SUDHL5 (cell line): ENCODE measurements around a stretch of chr13.

GRCh38 chr13:97340270-97340904 lies 93.6 kb upstream of the RAP2A start:
- PRO-cap, result no peak

DNA sequence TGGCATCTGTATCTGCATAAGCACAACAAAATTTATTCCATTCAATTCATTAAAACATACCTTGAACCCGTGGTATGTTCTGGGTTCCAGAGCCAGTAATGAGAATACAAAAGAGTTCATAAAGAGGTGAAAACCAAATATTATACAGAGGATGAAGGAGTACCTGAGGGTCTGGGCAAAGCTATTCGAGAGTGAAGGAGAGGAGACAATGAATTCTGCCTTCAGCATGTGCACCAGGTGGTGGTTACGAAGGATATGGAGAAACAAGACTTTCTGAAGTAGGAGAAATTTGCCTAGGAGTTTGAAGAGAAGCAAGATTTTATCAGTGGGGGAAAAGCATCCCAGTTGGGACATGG lies 73.0 kb upstream of the RAP2A start:
- PRO-cap, result no peak

- PRO-cap, result no peak
These were observed 41.3 kb upstream of the RAP2A start for GRCh38 chr13:97392176-97393501.

- PRO-cap, result bidirectional peak, plus-strand start at chr13:97433270, minus-strand start at chr13:97432926; bidirectional peak, plus-strand start at chr13:97433799, minus-strand start at chr13:97433800; bidirectional peak, plus-strand start at chr13:97434230, minus-strand start at chr13:97433919
These were observed 619 bp upstream of the RAP2A start for GRCh38 chr13:97433075-97434025.

DNA sequence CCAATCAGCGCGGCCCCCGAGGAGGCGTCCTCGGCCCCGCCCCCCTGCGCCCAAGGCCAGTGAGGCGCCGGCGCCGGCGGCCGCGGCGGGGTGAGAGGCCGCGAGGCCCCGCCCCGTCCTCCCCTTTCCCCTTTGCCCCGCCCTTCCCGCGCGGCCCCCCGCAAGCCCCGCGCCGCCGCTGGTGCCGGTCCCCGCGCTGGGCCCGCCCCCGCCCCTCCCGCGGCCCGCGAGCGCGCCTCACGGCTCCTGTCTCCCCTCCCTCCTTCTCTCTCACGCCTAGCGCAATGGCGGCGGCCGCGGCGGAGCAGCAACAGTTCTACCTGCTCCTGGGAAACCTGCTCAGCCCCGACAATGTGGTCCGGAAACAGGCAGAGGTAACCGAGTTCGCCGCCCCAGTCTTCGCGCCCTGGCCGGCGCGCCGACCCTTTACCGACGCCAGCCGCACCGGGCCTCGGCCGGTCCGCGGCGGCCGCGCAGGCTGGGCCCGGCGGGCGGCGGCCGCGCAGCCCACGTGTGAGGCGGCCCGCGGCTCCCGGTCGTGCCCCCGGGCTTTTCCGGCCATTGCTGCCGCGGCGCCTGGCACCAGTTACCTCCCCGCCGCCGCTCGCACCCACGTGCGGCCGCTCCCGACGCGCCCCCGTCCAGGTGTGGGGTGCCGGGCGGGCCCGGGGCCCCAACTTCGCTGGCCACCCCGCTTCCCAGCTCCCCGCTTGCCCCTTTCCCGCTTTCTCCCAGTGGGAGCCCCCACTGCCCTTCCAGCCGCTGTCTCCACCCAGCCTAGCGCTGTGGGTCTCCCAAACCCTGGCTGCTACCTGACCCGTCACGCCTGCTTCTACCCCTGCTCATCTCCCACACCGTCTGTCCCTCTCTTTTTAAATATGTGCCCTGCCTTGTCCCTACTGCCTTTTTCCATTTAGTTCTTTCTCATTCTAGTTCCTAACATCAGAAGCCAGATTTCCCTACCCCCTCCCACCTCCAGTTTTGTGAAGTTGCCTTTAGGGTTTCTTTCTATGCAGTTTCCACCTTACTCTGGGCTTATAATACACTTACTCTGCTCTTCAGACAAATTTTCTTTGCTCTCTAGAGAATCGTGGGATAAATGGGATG lies 23.3 kb downstream of the IPO5 start:
- PRO-cap, result bidirectional peak, plus-strand start at position 59 of the sequence, minus-strand start outside the sequence; bidirectional peak, plus-strand start at position 313 of the sequence, minus-strand start at position 286 of the sequence

DNA sequence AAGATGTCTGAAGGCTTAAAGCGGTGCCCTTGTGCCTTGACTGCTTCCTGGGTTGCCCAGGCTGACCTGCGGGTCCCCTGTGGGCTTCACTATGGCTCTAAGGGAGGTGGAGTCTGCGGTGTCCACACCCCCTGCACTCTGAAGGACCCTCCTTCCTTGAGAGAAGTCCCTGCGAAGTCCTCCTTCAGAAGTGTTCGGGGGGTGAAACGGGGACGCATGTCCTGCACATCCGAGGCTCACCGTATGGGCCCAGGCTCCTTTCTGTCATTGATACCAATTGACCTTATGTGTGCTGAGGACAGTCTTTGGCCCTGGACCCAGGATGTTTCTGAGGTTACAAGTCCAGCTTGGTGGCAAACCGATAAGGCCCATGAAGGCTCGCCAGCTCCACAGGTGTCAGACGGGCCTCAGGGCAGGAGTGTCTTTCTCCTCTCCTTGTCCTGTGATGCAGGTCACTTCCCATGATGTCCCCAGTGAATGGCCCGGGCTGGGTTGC lies 11.6 kb upstream of the RNF113B start:
- PRO-cap, result no peak

DNA sequence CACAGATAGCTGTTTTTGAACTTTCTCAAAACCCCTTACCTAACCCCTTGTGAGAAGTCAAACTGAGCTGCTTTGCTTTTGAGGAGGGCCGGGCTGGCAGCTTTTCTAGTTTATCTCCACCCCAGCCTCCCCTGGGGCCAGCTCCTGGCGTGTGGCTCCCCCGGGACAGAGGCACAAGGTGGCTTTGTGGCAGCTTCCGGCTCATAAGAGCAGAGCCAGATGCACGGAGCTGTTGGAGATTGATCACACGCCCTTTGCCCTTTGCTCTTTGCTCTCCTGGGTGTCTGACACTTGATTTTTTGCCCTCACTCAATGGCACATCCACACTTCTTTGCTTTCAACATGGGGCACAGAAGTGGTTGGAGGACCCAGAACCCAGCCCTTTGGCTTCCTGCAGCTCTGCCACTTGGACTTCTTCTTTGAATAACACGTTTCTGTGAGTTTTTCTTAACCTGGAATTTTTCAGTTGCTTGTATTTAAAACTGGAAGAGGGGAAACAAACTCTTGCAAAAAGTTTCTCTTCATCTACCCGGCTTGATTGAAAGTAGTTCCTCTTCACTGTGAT lies 25.0 kb upstream of the RNF113B start:
- PRO-cap, result no peak

GRCh38 chr13:98267102-98267626 lies 90.1 kb upstream of the RNF113B start:
- PRO-cap, result no peak

DNA sequence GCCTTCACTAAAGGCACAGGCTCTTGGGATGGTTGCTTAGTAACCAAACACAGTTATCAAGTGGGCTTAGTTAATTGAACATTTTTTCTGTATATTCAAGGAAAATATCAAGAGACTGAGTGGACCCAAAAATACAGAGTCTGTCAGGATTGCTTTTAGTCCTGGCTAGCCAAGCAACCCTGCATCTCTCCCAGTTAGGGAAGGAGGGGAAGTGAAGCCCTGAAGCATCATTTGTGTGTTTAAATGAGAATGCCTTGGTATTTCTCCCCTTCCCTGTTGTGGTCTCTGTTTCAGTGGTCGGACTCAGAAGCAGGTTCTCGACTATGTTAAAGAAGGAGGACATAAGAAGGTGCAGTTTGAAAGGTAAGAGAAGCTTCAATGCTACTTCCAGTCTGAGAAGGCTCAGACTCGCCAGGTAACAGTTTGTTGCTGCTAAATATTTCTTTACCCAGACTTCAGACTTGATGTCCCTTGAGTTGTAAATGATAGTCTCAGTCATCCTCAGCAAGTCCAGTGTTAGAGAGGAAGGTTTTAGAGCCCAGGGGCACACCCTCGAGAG lies 186.3 kb downstream of the STK24 start:
- PRO-cap, result no peak

DNA sequence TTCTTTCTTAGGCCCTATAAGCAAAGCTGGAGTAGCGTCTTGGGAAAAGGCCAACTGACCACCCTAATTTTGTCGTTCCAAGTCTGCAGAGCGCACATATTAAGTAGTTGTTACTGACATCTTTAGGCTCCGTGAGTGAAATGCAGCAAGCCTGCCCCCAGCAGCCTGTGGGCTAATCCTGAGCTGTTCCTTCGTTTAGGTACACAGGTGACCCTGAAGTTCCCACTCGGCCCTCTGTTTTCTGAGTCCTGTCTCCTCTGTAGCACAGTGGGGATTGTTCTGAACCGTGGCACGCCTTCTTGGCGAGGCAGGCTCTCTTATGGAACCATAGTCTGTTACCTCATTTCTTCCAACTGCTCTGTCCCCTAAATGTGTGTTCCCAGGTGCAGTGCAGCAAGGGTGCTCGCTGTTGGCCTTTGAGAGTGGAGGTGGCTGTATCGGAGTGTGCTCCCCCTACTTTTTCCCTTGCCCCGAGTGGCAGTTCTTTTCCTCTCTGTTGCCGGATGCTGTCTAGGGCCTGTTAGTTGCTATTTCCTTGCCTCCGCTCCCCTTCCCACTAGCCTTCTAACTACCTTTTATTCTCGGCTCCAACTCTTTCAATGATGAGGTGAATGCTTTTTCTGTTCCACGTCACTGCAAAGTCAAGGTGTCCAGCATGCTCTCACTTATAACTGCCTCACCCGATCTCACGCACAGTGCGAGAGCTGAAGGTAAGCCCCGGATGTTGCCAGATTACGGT lies 170.3 kb downstream of the STK24 start:
- PRO-cap, result no peak

DNA sequence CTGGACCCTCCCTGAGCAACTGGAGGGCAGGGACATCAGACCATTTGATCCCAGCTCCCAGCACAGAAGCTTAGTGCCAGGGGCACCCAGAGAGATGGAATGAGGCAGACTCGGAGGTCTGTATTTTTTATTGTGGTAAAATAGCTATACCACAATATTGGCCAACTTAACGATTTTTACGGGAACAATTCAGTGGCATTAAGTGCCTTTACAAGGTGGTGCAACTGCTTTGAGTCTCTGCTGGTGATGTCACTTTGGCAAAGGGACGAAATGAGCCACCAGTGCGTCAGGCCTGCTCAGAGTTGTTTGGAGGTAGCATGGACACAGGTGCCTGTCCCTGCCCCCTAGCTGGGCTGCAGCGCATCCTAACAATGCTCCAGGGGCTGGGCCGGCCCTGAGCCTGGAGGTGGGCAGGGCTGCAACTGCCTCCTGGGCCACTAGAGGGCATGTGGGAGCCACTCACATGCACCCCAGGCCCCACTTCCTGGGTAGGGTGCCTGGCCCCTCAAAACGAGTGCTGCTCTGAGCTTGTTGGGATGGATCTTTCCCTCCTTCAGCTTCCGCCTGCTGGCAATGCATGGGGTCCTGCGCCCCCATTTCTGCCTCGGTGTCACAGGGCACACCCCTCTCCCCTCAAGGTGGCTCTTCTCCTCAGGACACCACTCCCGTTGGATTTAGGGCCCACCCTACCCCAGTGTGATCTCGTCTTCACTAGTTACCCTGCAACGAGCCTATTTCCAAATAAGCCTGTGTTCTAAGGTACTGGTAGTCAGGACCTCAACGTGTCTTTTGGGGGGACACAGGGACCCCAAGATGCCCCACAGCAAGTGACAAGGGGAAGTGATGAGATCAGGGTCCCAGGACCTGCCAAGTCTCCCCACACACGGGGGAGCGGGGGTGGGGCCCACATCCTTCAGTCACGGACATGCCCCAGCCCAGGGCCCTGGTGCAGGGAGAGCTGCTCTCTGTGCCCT lies 131.5 kb downstream of the STK24 start:
- PRO-cap, result unidirectional peak, plus-strand start at position 500 of the sequence

DNA sequence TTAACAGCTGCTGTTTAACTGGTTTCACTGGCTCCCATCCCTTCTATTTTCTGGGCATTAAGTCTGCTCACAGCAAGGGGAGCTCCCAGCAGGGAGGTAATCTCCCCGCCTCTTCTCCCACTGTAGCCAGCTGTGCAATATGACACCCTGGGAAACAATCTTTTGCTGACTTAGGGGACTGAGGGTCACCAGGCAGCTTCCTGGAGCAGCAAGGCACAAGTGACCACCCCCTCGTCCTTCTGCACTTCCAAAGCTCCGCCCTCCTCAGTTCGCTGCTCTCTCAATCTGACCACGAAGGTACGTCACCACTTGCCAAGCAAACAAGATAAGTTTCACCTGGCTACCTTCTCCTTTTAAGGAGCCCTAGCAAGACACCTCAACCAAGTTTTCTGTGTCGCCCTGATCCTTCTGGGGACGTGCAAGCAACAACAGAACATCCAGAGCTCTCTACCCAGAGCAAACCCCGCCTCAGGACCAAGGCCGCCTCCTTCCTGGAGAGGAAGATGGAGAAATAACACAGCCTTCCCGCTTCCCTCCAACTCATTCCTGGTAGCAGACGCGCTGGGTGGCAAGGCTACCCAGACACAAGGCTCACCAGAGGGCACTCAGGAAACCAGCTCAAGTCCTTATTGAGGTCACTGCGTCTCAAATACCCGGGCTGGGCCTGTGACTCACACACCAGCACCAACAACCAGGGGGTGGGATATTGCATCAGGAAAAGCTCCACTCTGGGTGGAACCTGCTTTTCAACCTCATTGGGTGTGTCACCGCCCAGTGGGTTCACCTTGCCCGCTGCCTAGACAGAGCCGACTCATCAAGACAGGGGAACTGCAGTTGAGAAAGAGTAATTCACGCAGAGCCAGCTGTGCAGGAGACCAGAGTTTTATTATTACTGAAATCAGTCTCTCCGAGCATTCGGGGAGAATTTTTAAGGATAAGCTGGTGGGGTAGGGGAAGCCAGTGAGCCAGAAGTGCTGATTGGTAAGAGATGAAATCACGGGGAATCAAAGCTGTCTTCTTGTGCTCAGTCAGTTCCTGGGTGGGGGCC lies 92.2 kb downstream of the STK24 start:
- PRO-cap, result no peak

- PRO-cap, result no peak
These were observed 86.4 kb downstream of the STK24 start for GRCh38 chr13:98490408-98490932.

DNA sequence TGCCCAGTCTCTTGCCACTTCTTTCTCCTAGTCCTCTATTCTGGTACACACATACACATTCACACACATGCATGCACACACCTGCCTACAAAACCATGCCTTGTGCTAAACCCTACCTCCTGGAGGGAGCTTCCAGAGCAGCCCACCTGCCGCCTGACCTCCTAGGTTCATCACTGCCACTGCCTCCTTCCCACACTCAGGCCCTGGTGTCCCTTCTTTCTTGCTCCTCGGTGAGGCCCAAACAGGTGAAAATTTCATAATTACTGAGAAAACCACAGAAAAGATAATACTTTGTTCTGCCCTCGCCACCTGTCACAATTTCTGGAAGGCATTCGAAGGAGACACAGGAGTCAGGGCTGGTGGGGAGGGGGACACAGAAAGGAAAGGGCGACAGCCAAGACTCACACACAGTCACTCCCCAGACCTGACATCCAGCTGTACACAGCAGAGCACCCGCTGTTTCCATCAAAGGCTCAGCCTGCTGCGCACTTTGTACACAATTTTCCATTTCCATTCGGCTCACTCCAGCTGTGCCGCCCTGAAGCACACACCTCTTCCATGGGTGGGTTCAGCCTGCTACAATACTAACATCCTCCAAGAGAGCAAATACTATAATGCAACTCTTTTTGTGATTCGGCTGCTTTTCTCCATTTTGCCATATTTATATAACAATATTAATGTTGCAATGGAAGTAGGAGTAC lies 38.1 kb downstream of the STK24 start:
- PRO-cap, result no peak

DNA sequence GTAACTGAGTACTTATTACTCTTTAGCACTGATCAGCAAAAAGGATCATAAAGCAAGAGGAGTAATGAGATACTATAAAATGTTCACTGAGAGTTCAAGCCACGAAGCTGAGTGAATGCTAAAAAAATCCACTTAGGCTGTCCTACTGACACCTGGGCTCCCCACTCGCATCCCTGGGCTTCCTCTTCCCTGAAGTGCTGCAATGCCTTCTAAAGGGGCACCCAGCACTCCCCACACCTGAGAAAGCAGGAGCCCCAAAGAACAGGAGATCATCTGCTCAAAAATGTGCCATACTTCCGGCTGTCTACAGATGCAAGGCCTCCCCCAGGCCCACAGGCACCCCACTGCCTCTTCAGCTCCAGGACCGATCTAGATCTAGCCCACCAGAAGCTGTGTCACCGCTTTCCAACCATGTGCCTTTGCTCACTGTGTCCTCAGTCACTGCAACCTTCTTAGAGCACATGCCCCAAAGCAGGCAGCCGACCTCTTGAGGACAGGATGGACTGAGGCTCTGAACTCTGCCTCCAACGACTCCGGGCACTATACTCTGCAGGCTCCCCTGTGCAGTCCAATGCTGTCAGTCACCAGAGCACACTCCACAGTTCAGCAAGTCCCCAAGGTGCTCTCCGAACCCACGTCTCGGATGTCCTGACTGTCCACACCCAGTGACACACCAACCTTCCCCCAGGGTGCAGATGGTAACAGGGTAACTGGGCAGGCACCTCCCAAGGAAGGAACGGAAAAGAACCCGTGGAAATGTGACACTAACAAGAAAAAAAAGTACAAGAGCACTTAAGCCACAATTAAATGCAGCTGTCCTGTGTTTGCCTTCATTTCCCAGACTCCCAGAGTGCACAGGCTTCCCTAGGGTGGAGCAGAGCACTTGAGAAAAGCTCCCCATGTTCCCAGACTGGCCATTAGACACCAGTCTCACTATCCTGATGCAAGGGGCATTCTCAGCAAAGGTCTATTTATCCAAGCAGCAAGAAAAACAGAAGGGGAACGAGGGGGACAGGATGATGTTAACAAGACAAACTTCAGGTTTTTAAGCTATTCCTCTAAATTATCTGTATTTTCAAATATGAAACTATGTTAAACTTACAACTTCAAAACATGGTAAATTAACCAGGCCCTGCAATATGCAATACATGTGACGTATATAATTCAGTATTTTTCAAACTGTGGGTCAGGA lies 4.8 kb downstream of the STK24 start:
- PRO-cap, result no peak

DNA sequence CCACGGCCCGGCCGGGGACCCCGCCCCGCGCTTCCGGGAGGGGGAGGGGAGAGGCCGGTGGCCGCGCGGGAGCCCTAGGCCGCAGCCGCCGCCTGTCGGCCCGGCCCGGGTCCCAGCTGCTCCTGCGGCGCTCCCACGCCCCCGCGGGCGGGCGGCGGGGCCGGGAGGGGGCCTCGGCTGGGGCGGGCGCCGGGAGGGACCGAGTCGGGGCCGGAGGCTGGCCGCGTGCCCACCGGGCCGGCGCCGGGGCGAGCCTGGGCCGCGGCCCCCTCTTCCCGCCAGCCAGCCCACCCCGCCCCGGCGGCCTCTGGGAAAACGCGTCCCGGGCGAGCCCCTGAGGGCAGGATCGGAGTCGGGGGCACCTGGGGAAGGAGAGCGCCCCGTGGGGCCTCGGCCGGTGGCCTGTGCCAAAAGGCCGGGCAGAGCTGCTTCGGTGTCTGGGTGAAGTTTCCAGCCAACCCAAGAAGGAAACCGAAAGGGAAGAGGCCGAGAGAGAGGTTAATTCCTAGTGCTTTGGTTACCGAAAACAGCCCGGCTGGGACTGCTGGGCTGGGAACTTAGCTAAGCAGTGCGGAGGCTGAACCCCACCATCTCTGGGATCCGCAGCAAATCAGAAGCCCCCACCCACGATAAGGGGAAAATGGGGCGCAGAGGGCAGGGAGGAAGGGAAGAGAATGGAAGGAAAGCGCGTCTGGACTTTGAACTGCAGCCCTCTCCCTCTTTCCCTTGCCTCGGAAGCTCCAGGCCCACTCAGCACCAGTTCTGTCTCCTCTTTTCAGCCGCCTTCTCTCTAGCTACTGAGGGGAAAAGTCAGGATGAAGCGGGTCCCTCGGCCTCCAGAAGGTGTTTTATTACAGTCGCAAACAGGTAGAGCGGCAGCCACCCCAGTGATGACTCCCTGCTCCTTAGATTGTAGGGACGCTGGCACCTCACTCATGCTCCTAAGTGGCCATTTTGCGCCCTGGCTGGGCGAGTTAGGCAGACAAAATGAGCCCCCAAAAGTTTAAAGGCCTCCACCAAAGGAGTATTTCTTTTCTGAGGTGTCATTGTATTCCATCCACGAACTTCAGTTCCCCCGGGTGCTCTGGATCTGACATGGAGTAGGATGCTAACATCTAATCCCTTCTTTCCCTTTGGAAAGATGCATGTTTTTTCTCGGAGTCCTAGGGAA lies 657 bp upstream of the STK24 start:
- PRO-cap, result bidirectional peak, plus-strand start at position 50 of the sequence, minus-strand start outside the sequence

- PRO-cap, result no peak
These were observed 7.9 kb upstream of the STK24 start for GRCh38 chr13:98584754-98585331.

DNA sequence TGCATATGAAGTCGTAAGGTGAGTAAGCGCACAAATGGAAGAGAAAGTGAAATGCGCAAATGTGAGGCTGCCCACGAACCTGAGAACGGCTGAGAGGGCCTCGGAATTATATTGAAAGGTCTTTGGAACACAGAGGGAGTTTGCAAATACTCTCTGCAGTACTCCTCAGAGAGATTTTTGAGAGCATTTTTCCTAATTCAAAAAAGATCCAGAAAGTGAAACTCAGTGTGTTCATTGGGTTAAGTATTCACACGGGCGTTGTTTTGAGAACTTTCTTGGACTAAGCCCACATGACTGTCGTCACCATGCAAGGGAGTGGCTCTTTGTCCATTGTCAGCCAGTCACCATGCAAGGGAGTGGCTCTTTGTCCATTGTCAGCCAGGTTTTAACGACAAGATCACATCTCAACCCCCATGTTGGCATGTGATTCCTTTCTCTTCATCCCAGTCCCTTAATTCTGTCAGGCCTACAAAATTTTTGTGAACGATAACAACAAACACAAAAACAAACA lies 81.2 kb upstream of the STK24 start:
- PRO-cap, result no peak

GRCh38 chr13:98784879-98785128 lies 32.3 kb upstream of the SLC15A1 start:
- PRO-cap, result no peak

DNA sequence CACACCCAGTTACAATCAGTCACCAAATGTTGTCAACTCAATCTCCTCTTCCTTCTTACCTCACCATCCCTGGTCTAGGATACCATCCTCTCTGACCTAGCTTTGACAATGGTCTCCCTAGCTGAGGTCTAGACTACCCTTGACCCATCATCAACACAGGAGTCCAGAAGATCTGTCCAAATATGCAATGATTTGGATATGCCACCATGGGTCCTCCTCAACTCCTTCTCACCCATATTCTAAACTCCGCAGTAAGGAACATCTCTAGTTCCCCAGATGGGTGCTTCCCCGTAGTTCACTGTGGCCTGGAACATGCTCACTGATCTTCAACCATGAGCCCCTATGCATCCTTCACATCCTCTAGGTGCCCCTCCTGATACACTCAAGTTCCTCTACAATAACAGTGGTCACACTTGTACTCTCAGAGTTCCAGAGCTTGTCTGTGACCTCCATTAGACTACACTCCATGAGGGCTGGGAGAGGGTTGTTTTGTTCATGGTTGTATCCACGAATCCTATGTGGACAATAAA lies 77.9 kb upstream of the SLC15A1 start:
- PRO-cap, result no peak